H9 (cell line): ENCODE measurements around a stretch of chr18.

- PRO-cap: no peak
Observed at GRCh38 chr18:74203775-74204317, 55.5 kb downstream of the TIMM21 start.

DNA sequence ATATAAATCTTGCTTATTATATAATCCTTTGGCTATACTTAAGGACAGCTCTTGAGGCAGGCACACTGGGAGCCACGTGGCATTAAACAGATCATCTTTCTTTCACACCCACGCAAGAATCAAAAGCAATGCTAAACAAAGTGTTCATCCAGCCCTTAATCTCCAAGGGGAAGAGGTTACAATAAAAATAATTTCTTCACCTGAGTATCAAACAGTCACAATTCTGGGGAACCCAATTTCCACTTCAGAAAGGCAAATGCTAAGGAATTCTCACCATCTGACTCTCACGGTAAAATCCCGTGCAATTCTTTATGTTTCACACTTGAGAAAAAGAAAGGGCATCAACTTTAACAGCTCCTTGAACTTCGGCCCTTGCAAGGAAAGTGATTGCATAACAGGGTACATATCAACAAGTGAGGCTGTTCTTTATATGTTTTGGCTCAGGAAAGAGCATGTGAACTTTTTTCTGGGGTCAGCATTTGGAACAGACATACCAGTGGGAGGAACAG is 57.7 kb downstream of the CYB5A start:
- PRO-cap: no peak

DNA sequence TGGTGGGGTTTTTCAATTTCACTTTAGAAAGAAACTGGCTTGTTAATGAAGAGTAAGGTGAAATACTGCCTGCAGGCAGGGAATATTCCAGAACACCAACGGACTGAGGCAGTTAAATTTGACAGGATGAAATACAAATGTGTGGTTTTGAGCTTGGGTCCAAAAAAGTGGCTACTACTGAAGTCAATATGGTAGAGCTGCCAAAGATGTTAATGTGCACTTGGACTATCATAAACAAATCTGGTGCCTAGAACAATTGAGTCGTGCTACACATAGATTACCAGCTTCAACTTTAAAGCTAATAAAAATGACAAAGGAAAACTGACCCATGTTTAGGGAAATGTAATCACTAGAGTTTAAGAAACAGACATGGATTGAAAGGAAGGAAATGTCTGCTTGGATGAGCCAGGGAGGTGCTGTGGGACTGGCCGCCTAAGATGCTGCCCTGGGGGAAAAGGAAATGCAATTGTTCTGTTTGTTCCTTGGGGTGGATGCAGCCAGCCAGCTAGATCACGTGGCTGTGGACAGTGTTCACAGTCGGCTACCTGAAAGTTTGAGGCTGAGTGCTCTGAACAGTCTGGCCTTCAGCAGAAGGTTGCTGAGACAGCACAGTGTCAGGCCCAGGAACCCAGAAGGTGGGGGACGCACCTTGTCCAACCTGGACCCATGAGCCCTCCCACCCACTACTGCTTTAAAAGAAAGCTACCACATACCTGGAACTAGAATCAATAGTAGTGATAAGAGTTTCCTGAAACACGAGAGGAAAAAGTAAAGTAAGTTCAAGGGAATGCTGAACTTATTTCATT is 36.5 kb downstream of the CYB5A start:
- PRO-cap: no peak

DNA sequence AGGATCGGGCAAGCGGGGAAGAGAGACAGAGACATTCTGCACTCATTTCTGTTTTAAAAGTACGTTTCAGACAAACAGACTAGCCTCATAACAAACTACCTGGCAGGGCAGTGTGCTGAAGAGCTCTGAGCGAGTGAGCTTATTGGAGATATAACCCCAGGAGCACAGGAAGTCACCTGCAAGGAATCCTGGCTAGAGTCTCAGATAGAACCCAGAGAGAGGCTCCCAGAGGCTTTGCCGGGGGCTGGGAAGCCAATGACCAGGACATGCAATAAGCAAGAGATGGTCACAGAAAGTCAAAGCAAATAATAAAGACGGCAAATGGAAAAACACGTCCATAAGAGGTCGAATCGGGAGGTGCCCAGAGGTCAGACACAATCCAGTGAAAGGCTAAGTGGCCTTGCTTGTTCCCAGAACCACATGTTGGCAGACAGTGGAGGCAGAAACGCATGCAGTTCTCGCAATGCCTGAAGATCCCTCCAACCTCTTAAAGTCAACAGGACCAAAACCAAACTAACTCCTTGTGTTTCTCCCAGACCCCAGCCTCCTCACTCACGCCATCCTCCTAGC is 3.1 kb downstream of the CYB5A start:
- PRO-cap: no peak

DNA sequence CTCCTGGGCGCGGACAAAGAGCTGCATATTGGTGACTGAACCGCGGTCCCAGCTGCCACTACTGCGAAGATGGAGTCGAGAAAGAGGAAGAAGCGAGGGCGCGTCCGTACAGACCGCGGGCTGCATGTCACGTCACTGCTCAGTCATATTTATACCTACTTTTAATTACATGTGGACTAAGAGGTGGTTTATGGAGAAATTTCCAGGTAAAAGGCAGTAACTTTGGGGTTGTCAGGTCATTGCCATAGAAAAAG is 66.9 kb downstream of the DIPK1C start:
- PRO-cap: no peak

DNA sequence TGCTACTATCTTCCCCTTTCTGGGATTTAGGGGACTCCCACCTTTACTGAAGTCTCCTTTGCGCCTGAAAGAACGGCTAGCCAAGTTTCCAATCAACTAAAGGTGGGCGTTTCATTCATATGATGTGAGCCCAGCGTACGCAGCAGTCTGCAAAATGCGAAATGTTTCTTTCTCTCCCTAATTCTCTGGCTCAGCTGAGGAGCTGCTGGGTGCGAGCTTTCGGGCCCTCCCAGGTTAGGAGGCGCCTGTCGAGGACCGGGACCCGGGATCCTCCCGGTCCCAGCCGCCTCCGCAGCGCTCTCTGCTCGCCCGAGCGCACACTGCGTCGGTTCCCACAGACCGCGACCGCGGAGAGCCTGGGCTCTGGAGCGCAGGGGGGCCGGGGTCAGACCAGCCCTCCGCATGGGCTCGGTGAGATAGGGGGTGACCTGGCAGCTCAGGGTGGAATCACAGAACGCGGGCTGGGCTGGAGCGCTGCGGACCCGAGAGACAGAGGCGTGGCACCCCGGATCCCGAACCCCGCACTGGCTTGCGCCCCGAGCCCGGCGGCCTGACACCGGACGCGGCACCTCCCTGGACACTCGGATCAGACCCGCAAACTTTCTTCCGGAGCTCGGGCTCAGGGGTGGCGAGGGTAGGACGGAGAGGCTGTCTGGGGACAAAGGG is 815 bp downstream of the DIPK1C start:
- PRO-cap: no peak

DNA sequence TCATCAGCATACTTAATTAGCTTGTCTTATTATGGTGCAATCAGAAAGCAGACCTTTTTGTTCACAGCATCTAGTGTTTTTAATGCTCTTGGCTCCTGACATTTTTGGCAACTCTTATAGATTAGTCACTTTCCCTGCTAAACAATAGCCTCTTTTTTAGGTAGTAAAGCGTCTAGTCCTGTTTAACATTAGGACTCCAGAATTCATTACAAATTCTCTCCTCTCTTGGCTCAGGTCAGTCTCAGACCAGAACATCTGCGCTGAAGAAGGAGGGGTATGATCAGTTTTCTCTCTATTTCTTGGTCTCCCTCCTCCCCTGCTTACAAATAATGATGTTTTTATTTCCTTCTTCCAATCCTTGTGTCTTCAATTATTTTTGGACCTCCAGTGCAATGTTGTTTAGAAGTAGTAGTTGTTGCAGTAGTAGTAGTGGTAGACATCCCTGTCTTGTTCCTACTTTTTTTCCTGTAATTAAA is 11.7 kb upstream of the DIPK1C start:
- PRO-cap: no peak

- PRO-cap: no peak
Observed at GRCh38 chr18:74500309-74501036, 4.3 kb downstream of the CNDP2 start.

DNA sequence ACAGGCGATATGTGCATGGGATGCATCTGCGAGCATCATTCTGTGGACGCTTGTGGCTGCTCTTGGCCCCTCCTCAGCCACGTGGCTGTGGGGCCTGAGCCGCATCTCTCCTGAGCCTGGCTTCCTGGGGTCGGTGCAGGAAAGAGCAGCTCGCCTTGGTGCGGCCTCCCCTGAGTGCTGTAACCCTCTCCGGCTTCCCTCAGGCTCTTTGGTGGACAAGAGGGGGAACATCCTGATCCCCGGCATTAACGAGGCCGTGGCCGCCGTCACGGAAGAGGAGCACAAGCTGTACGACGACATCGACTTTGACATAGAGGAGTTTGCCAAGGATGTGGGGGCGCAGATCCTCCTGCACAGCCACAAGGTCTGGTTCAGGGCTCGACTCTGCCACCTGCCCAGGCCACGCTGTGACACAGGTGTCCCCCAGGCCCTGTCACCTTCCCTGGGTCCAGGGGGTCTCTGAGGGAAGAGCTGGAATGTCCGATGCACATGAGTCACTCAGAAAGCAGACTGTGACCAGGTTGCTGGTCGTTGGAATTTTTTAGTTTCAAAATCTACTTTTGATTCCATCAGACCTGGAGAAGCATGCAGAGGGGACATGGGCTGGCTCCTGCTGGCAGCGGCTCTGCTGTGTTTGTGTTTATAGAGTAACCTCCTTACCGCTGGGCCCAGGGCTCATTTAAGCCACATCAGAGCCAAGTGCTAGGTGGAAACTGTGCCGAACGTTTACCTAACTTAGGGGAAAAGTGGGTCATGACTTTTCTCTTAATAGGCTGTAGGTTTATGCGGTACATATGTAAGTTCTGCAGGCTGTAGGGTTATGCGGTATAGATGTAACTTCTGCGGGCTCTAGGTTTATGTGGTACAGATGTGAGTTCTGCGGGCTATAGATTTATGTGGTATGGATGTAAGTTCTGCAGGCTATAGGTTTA is 17.5 kb downstream of the CNDP2 start:
- PRO-cap: no peak

- PRO-cap: no peak
Observed at GRCh38 chr18:74600076-74600757, 2.5 kb downstream of the ZNF407 start.

GRCh38 chr18:74631438-74632482 is 34.1 kb downstream of the ZNF407 start:
- PRO-cap: no peak

DNA sequence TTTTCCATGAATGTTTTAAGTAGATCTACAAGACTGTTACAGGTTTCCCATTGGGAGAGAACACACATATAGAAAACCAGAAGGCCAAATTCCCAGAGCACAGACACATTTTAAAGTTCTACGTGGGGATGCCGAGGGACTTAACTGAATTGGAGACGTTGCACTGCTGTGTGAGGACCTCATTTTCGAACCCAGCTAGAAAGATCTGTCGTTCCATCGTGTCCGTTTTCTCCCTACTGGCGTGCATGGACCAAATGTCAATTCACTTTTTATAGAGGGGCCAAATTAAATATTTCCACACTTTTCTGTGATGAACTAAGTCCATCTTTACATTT is 737 bp upstream of the TSHZ1 start:
- PRO-cap: no peak

- PRO-cap: no peak
Observed at GRCh38 chr18:75216081-75216554, 5.5 kb downstream of the TSHZ1 start.

- PRO-cap: unidirectional peak, minus-strand start at chr18:76065126
Observed at GRCh38 chr18:76064956-76065329, 430.1 kb downstream of the ZNF516 start.

GRCh38 chr18:76428194-76428840 is 66.7 kb downstream of the ZNF516 start:
- PRO-cap: no peak

GRCh38 chr18:76492260-76492617 is 2.8 kb downstream of the ZNF516 start:
- PRO-cap: unidirectional peak, minus-strand start at chr18:76492485

DNA sequence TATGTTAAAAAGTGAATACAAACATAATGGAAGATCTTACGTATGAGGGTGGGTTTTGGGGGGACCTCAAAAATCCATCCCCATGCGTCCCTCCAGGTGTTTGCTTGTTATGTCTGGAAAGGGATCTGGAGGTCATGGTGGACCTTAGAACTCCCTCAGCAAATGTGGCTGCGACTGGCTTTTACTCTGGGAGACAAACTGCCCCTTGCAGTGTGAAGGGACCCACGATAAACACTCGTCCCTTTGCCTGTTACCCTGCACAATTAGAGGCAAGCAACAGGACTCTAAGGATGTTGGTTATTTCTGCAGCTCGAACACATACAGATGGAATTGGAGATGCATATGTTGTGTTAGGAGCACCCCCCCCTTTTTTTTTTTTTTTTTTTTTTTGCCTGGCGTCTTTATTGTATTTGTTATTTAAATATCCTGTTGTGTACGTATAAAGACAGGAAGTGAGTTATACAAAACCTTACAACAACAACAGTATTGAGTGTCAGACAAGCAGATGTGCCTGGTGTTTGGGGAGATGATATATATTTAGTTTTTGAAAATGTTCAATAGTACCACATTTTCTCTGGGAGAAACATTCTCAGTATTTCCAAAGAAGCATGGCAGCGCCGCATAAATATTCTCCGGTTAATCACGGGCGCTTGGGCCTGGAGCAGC is 23.0 kb upstream of the ZNF516 start:
- PRO-cap: bidirectional peak, plus-strand start at position 477 of the sequence, minus-strand start at position 166 of the sequence

GRCh38 chr18:76528285-76529391 is 33.6 kb upstream of the ZNF516 start:
- PRO-cap: no peak

DNA sequence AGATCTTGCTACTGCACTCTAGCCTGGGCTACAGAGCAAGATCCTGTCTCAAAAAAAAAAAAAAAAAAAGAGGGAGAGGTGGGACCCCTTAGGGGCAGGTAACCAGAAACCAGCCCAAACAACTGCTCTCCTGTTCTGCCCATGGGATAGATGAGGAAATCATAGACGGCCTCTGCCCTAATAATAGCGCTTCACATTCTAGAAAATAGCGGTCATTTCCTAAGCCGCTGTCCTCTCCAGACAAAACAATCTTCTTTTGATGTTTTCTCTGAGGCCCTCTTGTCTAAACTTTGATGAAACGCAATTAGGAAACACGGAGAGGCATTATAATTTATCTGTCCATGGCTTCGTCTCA is 151.8 kb upstream of the ZNF236 start:
- PRO-cap: no peak

DNA sequence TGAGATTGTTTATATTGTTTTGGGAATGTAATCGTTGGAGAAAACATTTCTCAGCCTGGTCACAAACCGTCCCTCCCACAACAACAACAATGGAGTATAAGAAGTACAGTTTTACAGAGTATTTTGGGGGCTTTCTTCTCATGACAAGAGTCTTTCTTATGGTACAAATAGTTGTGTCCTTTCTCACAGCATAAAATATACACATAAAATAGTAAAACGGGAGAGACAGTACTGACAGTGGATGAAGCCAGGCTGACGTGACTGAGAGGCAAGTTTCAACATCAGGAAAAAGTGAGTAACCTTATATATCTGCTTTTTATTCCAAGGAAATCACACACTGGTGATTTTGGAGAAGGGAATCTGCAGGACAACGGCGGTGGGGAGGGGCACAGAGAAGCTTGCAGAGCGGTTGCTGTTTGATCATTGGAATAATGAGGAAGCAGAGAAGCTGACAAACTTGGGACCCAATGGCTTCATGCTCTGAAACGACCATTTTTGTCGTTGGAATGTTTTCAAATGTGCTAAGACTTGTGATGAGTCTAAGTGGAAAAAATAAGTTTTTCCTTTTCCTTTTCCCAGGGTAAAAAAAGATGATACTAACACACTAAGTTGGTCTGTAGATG is 130.6 kb upstream of the ZNF236 start:
- PRO-cap: no peak